Metastatic Breast Carcinoma in the Ovary (tissue), 3 donors: Measurements from ENCODE around the genes BCAS3 and INTS2.

- PRO-cap, 3 experiments: no peak in any of the 3 experiments
Measured at GRCh38 chr17:60573422-60573993, 26.5 kb upstream of the PPM1D start.

DNA sequence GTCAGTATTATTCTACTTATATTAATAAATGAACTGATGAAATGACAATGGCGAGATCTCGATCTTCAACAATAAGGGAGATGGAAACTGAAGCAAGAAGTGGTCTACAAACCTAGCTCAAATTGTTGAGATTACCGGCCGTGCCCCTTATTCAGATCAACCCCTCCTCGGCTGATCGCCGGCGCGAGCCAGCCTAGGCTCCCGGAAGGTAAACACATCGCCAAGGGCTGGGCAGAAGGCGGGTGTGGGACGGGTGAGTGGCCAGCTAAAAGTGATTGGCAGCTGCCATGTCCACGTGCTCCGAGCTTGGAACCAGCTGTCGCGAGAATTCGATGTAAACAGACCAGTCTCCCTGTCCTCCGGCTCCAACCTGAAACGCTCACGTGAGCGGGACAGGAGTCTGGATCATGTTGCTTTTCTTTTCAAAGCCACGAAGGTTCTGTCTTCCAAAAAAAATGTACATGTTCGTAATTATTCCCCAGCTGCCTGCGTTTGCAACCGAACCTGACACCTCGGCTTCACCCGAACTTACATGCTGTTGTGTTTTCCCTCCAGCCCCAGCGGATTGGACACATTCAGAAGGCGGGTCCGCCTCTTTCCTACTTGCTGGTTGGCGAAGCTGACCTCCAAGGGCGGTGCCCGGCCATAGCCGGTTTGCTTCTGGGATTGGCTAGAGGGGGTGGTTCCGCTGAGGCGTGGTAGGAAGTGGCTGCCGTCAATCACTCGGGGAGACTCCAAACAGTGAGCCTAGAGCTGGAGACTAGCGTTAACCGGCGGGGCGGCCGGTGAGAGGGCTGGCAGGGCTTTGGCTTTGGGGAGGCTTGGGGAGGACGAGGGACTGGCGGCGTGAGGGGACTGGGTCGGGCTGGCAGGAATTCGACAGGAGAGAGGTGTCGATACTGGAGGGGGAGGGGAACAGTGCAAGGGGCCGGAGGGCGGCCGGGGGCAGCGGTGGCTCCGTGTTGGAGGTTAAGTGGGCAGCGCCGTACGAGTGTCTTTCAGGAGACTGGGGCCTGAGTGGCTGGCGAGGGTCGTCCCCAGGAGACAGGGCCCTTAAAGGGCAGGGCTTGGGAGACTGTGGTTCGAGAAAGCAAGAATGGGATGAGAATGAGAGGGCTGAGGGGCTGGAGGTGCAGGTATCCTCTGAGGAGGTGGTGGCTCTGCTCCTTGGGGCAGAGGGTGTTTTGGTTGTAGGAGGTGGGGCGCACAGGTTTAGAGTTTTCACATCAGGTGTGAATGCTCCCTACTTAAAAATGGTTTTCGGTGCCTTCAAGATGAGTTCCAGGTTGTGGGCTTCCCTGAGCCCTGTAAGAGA, at the start of gene BCAS3:
Gene BCAS3, plus strand, starts transcription at position 722 of the 1,315 bp plus-strand sequence.
- PRO-cap, 3 experiments: peak in 3 of 3 experiments; most common plus-strand start position 766 of the sequence (in 3); most common minus-strand start position 210 of the sequence (in 2)

DNA sequence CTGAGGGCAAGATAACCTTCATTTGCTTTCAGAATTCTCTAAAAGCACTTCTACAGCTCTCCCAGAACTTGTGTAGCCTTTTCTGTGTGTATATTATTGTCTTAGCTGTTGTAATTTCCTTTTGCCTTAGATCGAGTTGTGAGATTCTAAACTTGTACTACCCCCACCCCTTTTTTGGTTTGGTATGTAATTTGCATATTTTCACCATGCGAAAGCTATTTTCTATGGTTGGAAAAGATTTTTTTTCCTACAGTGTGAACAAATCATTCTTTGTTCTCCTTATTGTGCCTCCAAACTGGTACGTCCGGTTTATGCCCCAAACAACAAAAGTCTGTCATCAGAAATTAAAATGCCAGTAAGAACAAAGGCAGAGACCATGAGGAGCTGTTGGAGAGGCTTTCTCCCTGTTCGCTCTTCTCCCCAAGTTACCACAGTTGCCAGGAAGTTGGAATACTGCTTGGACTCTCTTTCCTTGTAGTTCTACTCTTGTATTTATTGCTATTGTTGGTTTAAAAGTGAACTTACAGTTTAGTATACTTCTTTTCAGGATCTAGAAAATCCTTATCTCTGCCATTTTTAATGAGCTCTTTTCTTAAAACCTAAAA, 66.2 kb downstream of the BCAS3 start:
- PRO-cap, 3 experiments: peak in 2 of 3 experiments; most common plus-strand start position 355 of the sequence (in 1); most common minus-strand start position 427 of the sequence (in 2)

- PRO-cap, 3 experiments: peak in 2 of 3 experiments; most common minus-strand start chr17:60887478 (in 2)
Measured at GRCh38 chr17:60886608-60887888, 209.4 kb downstream of the BCAS3 start.

GRCh38 chr17:61196068-61196912, 203.4 kb upstream of the TBX2 start:
- PRO-cap, 3 experiments: no peak in any of the 3 experiments

GRCh38 chr17:61377214-61377928, 22.3 kb upstream of the TBX2 start:
- PRO-cap, 3 experiments: peak in 1 of 3 experiments; most common plus-strand start chr17:61377661 (in 1); most common minus-strand start chr17:61377477 (in 1)

DNA sequence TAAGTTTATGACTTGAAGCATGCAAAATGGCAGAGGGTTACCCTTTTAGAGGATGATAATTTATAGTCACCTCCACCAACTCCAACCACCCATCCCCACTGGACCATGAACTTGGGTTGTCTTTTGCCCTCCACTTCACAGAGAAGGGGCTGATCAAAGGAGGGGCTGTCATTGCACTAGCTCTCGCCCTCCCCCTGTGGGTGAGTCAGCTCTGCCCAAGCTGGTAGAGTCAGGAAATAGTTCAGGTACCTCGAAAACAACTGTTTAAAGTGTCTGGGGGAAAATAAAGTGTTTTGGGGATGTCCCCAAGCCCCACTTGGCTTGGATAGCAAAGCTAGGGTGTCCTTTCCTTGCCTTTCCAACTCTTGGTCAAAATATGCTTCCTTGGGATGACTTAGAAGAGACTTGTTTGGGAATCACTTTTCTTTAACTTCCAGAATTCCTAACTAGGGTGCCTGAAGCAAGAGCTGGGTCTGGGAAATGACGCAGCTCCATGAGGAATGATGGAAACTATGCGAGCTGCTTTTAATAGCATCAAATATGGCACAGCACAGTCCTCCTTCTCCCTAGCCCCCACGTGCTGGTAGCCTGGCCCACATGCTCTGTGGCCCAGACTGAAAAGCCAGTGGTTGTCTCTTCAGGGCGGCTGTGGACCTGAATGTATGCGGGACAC, 40.7 kb downstream of the TBX4 start:
- PRO-cap, 3 experiments: no peak in any of the 3 experiments

GRCh38 chr17:61590687-61591058, 346 bp downstream of the NACA2 start:
- PRO-cap, 3 experiments: no peak in any of the 3 experiments

GRCh38 chr17:61862110-61862743, 1.1 kb downstream of the BRIP1 start:
- PRO-cap, 3 experiments: no peak in any of the 3 experiments

GRCh38 chr17:61927134-61928268, at the start of gene INTS2:
Gene INTS2, minus strand, starts transcription at chr17:61927982.
- PRO-cap, 3 experiments: peak in 3 of 3 experiments; most common plus-strand start chr17:61927490 (in 3); most common minus-strand start chr17:61927559 (in 3)

- PRO-cap, 3 experiments: no peak in any of the 3 experiments
Measured at GRCh38 chr17:62076997-62077509, 12.0 kb upstream of the MED13 start.

- PRO-cap, 3 experiments: no peak in any of the 3 experiments
Measured at GRCh38 chr17:62165201-62165816, 100.2 kb upstream of the MED13 start.

DNA sequence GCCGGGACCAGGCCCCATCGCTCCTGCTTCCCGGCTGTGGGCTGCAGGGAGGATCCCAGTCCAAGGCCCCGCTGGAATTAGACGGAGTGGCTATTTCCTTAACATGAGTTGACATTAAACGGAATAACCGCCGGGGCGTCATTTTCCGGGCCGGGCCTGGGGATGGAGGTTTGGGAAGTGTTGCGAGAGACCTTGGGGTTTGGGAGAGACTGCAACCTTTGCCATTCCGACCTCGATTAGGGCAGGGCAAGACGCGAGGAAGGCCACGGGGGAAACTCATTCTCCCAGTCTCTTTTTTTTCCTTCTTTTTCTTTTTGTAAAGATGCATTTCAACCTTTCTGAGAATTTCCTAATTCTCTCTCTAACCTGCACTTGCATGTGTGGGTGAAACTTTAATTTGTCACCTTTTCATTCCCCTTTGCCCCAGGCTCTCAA, 1.0 kb downstream of the TLK2 start:
- PRO-cap, 3 experiments: peak in 3 of 3 experiments; most common plus-strand start position 224 of the sequence (in 3); most common minus-strand start position 238 of the sequence (in 1)

- PRO-cap, 3 experiments: peak in 1 of 3 experiments; most common plus-strand start chr17:62628165 (in 1); most common minus-strand start chr17:62628030 (in 1)
Measured at GRCh38 chr17:62627972-62628268, 450 bp downstream of the MRC2 start.

DNA sequence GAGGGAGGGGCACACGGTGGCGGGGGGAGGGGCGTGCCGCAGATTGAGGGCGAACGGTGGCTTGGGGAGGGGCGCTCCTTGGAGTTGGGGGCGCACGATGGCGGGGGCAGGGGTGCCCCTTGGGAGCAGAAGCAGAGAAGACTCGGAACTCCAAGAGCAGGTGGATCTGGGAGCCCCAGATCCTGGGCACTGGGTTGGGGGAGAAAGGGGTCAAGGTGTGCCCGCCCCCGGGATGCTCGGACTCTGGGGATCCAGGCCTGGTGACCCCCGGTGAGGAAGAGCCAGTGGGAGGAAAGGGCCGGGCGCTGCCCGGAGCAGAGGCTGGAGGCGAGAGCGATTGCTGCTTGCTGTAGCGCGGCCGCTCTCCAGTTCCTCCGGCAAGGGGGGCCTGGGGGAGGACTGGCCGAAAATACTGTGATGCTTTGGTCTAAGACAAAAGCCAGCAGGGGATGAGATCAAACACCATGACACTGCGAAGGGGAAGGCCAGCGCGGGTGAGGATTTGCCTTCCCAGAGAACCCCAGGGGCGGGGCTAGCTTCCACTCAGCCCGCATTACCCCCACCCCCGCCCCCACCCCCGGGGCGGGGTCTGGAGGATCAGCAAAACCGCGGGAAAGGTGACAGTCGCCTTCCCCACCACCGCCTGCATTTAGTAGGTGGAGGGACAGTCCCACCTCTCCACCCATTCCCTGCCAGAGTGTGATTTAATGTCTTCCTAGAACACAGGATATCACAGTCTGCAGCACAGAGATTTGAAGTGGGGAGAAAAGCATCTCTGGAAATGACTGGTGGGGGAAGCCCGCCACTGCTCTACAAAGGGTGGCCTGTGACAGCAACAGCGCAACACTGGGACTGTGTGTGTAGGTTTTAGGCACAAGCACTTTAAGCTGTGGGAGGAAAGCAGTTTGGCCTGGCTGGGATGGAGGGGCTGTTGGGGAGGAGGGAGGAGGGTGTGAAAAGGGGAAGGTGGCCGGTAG, 25.6 kb downstream of the MRC2 start:
- PRO-cap, 3 experiments: peak in 2 of 3 experiments; most common plus-strand start position 649 of the sequence (in 1); most common minus-strand start position 474 of the sequence (in 1)

DNA sequence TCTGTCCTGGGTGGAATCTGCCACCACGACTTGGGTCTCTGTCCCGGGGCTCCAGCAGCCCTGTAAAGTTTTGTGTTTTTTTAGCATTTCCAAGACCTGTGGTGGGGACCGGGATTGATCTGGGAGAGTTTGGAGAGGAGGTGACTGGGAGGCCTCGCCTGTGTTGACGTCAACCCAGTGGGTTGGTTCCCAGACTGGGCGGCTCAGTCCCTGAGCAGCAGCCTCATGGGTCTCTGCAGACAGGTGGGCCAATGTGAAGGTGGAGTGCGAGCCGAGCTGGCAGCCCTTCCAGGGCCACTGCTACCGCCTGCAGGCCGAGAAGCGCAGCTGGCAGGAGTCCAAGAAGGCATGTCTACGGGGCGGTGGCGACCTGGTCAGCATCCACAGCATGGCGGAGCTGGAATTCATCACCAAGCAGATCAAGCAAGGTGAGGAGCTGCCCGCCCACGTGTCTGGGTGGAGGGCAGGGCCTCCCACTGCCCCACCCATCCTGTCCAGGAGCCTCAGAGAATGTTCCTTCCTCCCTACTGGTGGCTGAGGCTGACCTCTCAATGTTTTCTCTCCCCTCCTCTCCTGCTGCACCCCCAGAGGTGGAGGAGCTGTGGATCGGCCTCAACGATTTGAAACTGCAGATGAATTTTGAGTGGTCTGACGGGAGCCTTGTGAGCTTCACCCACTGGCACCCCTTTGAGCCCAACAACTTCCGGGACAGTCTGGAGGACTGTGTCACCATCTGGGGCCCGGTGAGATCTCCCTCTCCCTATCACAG, 44.1 kb downstream of the MRC2 start:
- PRO-cap, 3 experiments: peak in 1 of 3 experiments; most common plus-strand start position 488 of the sequence (in 1)

GRCh38 chr17:63041290-63042310, 75.6 kb downstream of the TANC2 start:
- PRO-cap, 3 experiments: no peak in any of the 3 experiments

DNA sequence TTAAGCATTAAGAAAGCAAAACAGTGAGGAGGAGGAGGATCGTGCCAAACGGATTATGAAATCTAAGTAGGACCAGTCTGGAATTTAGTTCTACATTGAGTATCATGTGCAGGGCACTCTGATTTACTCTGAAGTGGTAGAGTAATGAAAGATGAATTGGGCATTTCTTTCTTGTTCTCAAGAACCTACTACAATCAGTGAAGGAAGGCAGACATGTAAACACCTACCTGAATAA, 195.2 kb downstream of the CYB561 start:
- PRO-cap, 3 experiments: no peak in any of the 3 experiments

DNA sequence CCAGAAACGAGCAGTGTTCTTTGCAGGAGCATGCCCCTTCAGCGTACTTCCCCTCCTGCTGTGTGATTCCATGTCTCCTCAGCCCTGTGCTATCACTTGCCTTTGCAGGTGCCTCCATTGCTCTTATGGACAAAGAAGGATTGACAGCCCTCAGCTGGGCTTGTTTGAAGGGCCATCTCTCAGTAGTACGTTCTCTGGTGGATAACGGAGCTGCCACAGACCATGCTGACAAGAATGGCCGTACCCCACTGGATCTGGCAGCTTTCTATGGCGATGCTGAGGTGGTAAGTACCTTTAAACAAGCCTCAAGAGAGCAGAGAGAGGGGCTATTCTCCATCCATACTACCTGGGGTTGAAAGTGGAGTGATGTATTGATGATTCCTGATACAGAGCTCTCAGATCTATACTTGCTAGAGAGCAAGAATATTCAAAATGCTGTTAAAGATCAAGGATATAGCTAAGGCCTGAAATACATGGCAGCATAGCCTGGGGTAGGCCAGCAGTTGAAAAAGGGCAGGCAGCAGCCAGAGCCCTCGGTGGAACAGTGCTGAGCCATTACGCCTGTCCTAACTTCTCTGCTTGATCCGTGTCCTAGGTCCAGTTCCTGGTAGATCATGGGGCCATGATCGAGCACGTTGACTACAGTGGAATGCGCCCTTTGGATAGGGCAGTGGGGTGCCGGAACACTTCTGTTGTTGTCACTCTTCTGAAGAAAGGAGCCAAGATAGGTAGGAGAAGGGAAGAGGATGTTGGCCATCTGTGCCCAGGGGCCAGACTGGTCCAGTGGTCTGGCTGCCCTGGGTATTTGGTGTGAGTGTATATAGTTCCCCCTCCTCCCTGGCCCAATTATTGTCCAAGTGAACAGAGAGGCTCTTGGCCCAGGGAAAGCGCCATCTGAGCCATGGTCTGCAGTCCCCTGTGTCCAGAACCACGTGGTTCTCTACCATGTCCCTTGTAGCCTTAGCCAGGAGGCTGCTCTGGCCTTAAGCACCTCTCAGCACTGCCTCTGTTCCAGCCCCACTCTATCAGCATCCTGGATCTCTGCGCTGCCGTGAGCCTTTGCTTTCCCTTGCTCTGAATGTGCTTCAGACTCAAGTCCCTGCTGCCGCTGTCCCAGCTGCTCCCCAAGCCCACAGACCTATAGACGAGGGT, 34.3 kb downstream of the CYB561 start:
- PRO-cap, 3 experiments: no peak in any of the 3 experiments

- PRO-cap, 3 experiments: no peak in any of the 3 experiments
Measured at GRCh38 chr17:63433602-63434536, 12.2 kb downstream of the CYB561 start.